ENCODE measurements around a stretch of chr22.

GRCh38 chr22:33853691-33854464 lies 66.4 kb downstream of the LARGE1 start:
- PRO-cap, result no peak

DNA sequence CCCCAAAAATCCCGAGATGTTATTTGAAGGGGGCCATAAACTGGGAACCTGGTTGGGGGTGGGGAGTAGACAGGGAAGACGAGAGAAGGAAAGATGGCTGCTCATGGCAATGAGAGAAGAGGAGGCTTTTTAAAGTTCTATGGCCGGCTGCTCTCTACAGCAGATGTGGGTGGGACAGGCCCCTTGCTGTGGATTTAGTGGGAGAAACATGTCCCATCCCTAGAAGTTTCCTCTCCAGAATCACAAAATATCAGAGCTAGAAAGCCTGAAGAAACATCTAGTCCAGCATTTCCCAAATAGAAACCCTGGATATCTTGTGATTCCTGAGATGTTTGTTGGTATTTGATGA lies 38.1 kb downstream of the ISX start:
- PRO-cap, result unidirectional peak, plus-strand start at position 72 of the sequence

DNA sequence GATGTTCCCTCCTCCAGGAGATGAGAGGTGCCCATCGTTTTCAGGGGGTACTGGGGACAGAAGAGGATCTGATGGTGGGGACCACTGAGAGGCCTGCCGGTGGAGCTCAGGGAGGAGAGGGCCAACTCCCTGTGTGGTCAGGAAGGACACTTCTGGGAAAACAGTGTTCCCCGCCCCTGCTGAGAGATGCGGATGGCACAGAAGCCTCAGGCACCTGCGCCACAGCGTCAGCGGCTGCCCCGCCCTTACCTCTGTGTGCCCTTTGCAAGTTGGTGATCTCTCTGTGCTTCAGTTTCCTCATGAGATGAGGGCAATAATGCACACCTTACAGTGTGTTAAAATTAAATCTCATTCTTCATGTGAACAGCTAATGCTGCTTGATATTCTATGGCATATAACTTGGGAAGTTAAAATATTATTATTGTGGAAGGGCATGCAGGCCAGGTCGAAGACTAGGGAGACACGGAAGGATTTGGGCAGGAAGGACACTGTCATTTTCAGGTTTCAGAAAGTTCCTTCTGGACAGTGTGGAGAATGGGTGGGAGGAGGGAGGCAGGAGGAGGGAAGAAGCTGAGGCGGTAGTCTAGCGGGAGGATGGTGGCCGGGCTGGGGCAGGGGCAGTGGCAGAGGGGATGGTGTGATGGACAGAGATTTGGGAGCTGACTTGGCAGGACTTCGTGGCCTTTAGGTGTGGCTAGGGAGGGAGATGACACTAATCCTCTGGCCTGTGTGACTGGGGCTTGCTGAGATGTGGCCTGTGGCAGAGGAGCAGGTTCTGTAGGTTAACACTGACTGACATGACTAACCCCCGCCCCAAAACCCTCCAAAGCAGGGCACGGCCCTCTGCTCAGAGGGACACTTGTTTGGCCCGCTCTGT lies 15.1 kb downstream of the TOM1 start:
- PRO-cap, result unidirectional peak, minus-strand start at position 162 of the sequence

- PRO-cap, result no peak
These were observed 16.0 kb downstream of the TOM1 start for GRCh38 chr22:35315498-35316350.

DNA sequence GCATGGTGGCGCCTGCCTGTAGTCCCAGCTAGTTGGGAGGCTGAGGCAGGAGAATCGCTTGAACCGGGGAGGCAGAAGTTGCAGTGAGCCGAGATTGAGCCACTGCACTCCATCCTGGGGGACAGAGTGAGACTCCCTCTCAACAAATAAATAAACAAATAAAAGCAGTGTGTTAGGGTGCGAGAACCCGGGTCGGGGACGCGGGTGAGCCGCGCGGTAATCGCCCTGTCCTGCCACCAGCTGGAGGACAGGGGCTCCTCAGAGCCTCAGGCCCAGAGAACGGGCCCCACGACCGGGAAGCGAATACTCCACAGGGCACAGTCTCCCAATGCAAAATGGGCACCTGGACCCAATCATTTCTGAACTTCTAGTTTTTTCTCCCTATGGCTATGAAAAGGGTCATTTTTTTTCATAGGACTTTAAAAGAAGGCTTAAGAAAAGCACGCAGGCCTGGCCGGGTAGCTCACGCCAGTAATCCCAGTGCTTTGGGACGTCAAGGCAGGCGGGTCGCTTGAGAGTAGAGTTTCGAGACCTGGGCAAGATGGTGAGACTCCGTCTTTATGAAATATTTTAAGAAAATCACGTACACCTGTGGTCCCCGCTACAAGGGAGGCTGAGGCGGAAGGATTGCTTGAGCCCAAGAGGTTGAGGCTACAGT lies 710 bp upstream of the MCM5 start:
- PRO-cap, result no peak

DNA sequence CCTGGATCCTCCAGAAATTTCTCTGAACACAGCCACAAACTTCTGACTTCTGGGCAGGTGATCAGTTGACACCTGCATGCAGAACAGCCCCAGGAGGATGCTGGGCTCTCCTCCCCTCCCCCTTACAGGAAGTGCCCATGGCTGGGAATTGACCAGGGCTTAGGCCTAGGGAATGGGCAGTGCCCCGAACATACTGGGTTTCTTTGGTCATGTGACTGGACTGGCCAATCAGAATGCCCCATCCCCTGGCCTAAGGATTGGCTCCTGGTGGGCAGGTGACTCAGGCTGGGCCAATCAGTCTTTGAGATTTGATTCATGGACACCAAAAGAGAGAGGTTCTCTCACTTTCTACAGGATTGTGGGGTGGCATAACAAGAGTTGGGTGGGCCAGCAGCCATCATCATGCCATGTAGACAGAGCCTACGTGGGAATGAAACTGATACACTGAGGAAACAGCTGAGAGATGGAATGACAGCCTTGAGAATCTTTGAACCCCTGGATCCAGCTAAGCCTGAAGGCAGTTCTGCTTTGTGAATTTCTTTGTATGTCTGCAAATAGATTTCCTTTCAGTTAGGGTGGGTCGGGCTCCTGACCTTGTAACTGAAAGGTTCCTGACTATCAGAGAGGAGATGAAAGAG lies 37.2 kb downstream of the MCM5 start:
- PRO-cap, result no peak

- PRO-cap, result unidirectional peak, plus-strand start at chr22:35488737
These were observed 52.0 kb upstream of the RASD2 start for GRCh38 chr22:35488561-35489002.

DNA sequence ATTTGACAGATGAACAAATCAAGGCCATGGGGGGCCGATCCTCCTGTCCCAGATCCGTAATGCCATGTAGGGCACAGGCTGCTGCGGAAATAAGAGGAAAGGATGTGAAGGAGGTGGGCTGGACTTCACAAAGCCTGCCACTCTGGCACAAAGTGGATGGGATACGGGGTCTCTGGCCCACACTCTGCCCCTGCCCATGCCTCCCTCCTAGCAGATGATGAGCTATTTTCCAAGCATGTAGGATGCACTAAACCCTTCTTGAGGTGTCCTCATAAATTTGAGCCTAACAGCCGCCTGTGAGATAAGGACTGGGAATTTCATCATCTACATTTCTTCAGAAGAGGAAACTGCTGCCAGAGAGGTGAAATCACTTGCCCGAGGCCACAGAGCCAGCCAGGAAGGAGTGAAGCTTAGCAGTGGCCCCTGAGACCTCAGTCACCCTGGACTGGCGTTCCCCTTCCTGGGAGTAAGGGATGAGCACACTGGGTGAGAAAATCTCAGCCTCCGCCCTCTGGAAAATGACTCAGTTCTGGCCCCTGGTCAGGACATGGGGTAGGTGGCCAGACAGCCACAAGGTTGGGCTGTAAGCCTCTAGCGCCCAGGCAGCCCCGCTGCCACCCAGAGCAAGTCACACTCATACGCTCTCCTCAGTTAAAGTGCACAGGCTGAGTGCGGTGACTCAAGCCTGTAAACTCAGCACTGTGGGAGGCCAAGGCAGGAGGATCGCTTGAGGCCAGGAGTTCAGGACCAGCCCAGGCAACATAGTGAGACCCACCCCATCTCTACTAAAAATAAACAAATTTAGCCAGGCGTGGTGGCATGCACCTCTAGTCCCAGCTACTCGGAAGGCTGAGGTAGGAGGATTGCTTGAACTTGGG lies 27.9 kb downstream of the MB start:
- PRO-cap, result no peak

DNA sequence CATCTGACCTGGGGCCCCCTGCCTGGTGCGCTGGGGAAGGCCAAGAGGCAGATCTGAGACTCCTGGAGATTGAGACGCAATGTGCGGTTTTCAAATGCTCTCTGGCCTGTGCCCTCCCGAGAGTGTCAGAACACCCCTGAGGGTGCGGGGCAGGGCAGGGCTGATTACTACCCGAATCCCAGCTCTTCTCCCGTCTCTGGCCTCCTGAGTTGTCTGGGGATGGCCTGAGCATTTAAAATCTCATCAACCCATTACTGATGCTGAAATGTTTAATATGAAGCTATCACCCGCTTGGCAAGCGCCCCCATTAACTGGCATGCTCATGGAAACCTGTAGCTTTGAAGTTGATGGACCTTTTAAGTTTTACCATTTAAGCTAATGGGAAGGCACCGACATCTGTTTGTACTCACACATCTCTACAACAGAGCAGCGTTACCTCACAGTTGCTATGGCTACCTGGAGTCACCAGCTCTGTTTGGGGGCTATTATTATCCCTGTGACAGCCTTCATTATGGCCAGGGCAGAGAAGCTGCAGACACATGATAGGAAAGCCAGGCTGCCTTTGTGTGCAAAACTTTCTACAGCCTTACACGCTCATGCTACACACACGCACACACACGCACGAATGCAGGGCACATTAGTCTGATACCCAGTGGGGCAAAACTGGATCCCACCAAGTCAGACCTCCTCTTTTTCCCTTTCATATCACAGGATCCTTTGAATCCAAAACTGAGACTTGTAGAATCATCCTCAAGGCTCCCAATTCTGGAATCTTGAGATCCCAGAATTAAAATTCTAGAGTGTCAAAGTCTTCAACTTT lies 3.7 kb upstream of the MB start:
- PRO-cap, result unidirectional peak, plus-strand start at position 512 of the sequence

- PRO-cap, result no peak
These were observed 43.3 kb downstream of the APOL5 start for GRCh38 chr22:35761040-35761367.

DNA sequence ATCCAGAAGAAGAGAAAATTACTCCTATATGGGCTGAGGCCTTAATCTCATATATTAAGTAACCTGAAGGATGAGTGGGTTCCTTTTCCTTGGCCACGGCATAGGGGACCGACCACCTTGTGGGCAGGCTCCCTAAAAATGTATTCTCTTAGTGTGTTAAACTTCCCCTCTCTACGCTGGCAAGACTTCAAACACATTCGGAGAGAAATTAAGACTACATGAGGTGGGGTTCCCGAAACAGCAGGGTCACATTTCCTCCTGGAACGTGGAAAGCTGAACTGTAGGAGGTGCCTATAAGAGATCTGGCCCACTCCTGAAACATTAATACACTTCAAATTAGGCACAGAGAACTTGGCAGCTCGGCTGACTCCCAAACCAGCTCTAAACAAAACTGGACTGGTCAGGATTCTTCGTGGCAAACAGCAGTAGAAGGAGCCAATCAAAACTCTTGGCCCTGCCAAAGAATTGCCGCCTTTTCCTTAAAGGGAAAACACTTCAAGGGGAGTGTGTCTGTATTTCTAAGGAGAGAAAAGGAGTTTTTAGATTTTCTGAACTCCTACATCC lies 54.8 kb downstream of the RBFOX2 start:
- PRO-cap, result unidirectional peak, minus-strand start at position 383 of the sequence

DNA sequence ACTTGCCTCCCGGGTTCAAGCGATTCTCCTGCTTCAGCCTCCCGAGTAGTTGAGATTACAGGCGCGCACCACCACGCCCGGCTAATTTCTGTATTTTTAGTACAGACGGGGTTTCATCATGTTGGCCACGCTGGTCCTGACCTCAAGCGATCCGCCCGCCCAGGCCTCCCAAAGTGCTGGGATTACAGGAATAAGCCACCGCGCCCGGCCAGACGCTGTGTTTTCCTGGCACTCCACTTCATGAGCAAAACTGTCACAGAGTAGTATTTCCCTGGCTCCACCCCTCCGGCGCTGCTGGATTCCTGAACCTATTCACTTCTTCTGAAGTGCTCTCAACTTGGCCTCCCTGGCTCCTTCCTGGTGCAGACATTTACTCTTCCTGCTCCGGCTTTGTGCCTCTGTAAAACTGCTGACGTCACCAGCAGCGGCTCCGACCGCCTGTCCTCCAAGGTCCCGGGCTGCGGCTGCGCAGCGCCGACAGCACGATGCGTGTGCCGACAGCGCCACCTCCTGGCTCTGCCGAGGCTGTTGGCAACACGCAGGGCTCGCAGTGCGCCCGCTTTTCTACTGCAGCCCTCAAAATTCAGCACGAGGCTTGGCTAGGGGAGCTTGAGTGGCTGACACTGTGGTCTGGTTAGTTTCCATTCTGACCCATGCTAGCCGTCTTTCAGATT lies 36.8 kb downstream of the APOL3 start:
- PRO-cap, result bidirectional peak, plus-strand start at position 519 of the sequence, minus-strand start at position 238 of the sequence

GRCh38 chr22:36161875-36162924 lies 1.6 kb upstream of the APOL3 start:
- PRO-cap, result no peak

DNA sequence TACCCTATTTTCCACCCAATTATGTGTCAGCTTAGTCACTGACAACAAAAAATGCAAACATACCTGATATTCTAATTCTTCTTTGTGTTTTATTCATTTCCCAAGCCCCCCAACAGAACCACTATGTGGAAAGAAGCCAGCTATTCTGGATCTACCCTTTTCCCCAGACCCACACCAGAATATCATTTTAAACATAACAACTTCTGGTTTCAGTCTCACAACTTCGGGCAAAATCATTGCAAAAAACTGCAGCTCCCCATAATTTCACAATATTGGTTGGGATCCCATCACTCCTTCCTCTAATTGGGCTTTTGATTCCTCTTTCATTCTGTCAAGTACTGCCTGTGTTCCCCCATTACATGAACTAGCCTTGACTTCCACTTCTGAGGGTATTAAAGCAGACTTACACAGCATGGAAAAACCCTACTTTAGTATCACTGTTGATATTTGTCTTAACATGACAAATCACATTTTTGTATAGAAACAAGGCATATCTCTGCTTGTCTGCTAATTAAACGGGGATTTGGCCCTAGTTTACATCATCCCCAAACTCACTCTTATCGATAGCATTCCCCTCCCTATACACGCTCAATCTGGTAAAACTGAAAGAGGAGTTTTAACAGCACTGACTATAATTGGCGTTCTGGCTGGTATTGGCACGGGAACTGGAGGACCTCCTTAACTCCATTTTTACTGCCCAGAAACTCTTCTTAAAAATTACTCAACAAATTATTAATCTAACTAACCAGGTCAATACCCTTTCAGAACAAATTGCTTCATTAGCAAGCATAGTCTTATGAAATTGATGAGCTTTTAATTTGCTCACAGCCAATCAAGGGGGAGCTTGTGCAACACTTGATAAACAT lies 4.2 kb upstream of the APOL3 start:
- PRO-cap, result no peak

- PRO-cap, result no peak
These were observed 4.8 kb upstream of the APOL3 start for GRCh38 chr22:36165416-36165678.

DNA sequence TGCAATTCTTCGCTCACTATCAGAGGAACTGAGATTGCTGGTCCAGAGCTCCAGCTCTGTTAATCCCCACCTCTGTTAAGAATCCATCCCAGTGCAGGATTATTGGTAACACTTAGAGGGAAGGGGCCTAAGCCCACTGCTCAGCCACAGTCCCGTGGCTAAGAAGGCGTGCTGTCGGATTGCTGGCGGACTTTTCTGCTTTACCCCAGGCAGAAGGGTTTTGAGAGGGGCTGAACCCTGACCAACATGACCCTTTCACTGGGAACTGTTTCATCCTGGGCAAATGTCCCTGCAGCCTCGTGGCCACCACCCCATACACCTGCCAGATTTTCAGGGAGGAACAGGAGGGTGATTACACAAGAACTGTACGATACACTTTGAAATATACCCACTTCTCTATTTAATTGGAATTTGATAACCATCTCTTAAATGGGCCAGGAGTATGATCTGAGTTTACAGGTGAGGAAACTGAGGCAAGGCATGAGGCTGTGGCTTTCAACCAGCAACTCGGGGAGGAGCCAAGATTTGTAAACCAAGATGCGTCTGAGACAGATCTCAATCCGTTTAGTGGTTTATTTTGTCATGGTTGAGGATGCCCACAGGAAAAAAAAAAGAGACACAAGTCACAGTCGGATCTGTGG lies 6.0 kb upstream of the APOL3 start:
- PRO-cap, result no peak

DNA sequence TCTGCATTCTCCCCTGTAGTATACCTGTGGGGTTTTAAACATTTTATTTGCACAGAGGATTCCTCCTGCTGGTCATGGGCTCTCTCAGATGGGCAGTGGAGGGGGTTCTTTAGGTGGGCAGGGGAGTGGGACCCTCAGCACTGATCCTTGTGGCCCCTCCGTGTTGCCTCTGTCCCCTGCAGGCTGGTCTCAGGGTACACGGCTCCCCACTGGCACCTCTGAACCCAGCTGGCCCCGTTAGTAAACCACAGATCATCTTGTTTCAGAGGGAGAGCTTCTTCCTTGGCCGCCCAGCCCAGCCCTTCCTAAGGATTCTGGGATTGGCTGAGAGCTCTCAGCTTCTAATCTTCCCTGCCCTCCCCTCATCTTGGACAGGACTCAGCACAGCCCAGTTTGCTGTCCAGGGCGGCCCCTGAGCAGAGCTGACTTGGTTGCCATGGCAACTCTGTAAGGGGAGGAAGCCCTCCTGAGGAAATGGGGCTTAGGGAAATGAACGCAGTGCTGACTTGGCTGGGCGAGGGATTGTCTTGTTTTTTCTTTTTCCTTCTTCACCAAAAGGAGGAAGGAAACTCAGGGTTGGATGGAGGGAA lies 4.7 kb downstream of the APOL4 start:
- PRO-cap, result no peak

GRCh38 chr22:36204578-36204973 lies 3.0 kb upstream of the APOL4 start:
- PRO-cap, result no peak

DNA sequence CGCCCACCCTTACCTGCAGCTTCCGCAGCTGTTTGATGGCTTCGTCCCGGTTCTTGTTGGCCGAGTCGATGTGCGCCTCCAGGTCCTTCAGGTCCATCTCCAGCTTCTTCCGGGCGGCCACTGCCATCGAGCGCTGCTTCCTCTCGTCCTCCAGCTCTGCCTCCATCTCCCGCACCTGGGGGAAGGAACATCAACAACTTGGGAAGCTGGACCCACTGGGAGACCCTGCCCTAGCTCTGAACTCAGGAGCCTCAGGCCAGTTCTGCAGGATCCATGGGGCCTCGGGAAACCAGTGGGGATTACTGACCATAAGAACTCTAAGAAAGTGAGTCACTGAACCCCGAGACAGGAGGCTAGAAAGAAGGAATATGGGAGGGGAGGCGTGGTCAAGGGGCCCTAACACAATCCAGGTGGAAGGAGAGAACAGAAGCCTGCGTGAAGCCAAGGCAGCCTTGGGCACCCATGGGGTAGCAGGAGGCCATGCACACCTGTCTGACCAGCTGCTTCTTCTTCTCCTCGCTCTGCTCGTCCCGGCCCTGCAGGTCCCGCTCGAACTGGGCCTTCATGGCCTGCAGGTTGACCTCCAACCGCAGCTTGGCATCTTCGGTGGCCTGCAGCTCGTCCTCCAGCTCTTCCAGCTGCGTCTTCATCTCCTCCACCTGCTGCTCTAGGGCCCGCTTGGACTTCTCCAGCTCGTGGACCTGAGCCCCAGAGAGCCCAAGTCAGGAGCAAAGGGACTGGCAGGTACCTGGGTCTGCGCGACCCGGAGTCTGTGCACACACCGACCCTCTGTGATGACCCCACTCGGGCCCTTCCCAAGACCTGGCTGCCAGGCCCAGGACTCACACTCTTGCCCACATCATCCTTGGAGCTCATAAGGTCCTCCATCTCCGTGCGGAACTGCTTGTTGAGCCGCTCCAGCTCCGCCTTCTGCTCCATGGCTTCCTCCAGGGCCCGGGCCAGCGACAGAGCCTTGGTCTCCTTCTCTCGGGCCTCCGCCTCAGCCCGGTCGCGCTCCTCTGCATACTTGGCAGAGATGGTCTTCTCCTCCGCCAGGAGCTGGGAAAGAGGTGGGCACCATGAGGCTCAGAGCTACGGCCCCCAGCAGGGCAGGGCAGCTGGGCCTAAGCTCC lies 35.7 kb downstream of the APOL1 start:
- PRO-cap, result no peak

GRCh38 chr22:36294748-36295202 lies 41.8 kb downstream of the APOL1 start:
- PRO-cap, result no peak